ReNcell CX (cell line): ENCODE measurements around a stretch of chr21.

GRCh38 chr21:25731876-25732430 lies 2.8 kb downstream of the ATP5PF start:
- PRO-cap = unidirectional peak, minus-strand start at chr21:25732060

GRCh38 chr21:25970269-25971019 lies 200.1 kb downstream of the APP start:
- PRO-cap = no peak

DNA sequence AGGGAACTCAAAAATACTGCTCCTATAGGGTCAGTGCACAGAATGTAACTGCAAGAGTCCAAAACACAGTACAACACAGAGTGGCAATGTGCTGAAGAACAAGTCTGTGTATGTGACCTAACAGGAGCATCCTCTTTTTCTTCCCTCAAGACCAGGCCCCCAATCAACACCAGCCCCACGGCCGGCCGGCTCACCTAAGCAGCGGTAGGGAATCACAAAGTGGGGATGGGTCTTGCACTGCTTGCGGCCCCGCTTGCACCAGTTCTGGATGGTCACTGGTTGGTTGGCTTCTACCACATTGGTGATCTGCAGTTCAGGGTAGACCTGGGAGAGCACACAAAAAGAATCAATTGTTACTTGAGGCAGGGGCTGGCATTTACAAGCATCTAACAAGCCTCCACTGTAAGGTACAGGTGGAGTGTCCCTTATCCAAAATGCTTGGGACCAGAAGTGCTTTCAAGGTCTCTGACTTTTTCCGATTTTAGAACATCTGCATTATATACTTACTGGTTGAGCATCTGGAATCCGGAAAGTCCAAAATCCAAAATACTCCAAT lies 80.7 kb downstream of the APP start:
- PRO-cap = no peak

GRCh38 chr21:26139959-26140679 lies 30.5 kb downstream of the APP start:
- PRO-cap = no peak

DNA sequence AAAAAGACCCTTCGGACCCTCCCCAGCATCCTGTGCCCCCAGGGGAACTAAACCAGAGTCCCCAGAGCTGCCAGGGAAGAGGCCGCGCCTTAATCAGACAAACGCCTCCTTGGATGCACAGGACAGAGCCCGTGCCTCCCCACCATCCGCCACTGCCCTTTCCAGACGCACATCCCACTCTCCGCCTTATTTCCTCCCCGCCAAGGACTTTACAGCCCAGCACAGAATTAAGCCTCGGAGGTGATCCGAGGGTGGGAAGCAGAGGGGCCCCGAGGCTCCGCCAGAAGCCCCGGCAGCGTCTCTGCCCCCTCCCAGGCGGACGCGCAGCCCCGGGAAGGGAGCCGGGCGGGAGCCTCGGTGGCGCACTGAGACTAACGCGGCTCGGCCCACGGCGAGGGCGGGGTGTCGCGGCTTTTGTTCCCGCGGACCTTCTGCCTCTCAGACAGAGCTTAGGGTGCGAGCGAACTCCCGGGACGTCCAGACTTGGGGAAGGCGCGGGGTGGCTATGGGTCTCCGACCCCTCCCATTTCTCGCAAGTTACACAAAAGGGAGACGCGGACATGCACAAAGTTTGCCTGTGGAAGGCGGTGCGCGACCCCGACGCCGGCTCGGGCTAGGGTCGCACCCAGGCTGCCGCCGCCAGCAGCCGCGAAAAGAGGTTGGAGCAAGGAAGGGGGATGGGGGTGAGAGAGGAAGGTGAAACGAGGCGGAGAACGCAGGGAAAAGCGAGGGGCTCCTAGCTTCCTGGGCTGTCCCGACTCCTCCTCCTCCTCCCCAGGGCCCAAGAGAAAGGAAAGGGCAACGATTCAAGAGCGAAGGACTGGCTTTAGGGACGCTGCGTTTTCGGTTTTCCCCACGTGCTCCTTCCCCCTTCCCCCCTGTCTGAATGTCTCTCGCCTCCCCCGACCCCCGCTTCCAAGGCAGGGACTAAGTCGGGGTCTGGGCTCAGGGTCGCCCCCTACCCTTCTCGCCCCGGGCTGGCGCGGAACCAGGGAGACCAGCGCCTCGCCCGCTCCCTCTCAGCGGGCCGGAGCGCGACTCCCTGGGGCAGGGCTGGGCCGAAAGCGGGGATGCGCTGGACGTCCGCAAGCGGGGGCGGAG lies 879 bp downstream of the APP start:
- PRO-cap = bidirectional peak, plus-strand start at position 330 of the sequence, minus-strand start at position 328 of the sequence; bidirectional peak, plus-strand start at position 451 of the sequence, minus-strand start at position 367 of the sequence

DNA sequence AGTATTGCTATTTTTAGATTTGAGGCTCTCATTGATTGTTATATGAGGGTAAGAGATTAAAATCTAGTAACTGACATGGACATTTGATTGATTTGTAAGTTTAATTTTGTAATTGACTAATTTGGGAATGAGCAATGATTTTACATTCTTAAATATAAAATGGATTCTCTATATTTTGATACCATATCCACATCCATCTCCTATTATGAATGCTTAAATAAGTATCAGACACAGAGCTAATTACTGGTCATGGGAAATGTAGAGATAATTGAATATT lies 120.4 kb downstream of the CYYR1 start:
- PRO-cap = no peak

DNA sequence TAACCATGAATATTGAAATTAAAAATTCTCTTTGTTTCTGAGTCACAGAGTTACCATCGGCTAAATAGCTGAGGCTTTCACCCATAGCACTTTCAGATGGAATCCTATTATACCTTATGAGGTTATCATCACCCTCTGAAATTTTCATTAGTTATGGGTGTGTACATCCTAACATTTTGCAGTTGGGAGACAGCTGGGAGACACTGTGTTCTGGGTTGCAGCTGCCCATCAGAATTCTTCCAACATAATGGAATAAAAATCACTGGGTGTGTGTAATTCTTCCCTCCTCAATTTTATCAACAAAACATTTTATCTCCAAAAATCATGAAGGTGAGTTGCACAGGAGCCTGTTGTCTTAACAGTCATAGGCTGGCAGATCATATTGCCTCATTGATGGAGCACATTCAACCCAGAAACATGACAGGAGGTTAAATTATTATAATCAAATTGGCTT lies 17.5 kb downstream of the CYYR1 start:
- PRO-cap = no peak

DNA sequence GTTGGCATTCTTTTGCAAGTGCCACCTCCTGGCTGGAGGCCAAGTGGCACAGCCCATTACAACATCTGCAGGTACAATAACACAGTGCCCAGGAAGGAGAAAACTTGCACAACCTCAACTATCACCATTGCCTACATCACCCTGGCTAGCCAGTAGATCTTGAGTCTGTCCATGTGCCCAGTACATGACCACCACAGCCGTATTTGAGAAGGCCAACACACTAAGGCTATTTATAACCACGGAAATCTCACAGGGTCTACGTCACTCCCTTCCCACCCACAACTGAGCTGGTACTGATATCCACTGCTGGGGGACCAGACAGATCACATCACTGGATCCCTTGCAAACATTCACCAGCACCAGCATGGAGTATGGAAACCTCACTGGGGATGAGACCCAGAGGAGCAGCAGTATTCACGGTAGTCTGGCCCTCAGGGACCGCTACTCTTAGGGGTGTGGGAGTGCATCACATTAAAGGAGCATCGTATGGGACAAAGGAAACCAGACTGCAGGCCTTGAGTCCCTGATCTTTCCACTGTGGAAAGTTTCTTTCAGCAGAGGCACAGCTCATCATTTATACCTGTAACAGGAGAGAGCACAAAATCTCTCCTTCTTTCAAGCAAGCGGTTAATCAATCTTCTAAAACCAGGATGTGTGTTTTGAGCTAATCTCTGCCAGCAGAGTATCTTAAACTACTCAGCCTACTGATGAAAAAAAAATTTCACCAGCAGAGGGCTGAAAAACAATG lies 11.4 kb downstream of the ADAMTS1 start:
- PRO-cap = no peak

- PRO-cap = no peak
Observed at GRCh38 chr21:26835710-26835967, 9.6 kb downstream of the ADAMTS1 start.

GRCh38 chr21:26844019-26844647 lies 1.1 kb downstream of the ADAMTS1 start:
- PRO-cap = no peak

DNA sequence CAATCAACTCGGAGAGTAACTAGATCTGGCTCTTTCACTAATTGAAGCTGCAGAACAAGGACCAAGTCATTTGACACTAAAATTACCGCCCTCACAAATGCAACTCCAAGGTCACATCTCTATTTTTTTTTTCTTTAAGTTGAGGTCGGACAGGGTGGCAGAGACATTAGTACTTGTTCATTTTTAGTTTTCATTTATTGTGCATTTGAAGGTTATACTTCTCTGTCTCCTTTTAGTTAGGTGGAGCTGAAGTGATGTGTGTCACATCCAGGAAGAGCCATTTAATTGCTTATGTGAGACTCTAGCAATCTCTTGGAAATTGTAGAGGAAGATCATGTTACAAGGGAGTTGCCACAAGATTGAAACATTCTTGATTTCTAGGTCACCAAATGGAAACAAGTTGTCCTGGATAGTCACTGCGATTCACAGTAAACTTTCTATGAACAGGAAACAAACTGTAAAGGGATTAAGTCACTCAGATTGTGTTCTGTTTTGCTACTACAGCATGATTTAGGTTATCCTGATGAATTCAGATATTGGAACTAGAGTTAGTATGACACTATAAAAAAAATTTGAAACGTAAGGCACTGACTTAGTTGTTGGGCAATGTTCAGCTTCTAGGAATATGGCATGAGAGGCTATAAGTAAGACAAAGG lies 138.2 kb upstream of the ADAMTS5 start:
- PRO-cap = no peak

- PRO-cap = no peak
Observed at GRCh38 chr21:27423011-27423535, 456.2 kb upstream of the ADAMTS5 start.

DNA sequence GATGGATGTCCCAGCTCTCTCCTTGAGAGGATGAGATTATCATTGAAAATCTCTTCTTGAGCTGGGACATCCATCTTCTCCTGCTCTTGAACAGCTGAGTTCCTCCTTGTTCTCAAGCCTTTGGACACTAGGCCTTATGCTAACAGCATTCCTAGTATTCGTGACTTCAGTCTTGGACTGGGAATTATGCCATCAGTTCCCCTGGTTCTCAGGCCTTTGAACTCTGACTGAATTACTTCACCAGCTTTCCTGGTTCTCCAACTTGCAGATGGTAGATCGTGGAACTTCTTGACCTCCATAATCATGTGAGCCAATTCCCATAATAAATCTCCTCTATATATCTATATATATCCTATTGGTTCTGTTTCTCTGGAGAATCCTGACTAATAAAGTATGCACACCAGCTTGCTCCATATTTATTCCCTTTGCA lies 462.7 kb upstream of the ADAMTS5 start:
- PRO-cap = no peak

DNA sequence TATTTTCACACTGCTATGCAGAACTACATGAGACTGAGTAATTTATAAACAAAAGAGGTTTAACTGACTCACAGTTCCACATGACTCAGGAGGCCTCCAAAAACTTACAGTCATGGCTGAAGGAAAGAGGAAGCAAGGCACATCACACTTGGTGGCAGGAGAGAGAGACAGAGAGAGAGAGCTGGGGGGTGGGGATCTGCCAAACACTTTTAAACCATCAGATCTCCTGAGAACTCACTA lies 742.5 kb downstream of the N6AMT1 start:
- PRO-cap = no peak

DNA sequence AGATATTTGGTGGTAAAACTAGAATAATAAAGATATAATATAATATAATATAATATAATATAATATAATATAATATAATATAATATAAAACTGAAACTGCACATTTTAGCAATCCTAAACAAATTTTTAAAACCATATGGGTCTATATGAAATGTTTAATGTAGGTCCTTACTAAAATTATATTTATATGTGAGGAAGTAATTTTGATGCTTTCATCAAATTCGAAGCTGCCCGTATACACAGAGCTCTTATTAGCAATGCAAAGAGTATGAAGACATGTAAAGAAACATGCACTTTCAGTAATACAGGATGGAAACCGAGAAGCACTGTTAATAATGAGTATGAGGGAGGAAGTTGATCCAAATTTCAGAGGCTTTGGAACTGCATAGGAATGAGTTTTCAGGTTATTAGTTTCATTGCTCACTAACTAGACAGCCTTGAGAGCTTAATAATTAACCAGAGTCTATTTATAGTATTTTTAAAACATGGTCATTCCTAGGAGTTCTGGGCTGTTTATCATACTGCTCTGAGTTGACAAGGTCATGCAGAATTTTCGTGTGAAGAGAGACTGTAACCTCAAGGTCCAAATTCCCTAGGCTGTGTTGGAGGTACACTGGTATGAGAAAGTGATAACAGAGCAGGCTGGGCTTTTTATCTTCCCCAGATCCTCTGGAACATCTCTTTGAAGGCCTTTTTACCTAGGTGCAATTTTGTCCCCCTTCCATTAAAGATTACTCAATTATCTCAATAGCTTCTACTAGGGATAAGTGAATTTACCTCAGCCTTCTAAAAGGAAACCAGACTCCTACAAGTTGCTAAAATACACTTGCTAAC lies 628.9 kb downstream of the N6AMT1 start:
- PRO-cap = no peak

GRCh38 chr21:28376131-28376929 lies 508.8 kb downstream of the N6AMT1 start:
- PRO-cap = no peak

DNA sequence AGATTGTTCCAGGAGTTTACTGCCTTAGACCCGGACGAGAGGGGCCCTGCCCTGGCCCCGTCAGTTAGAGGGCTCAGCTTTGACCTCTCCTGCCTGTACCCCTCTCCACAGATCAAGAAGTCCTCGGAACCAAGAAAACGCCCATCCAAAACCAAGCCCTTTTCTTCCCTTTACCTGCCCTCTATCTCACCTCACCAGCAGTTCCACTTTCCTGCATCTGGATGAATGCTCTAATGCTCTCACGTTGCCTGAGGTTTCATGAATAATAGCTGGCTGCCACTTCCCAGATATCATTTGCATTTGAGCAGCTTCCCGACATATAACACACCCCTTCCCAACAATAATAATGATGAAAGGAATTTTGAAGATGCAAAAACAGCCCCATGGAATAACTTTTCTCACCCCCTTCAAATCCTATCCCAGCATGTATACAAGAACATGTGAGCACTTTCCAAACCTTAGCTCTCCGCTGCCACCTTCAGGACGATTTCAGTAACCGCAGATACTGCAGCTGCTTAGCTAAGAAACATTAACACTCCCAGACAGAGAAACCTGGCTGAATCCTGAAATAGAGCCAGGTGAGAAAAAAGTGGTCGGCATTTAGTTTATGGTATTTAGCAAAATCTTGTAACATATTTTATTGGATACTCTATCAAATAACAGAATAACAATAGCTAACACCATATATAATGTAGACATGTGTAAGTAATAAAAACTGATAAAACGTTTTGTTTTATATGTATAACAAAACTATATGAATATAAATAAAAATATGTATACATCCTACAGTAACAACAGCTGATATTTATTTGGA lies 139.6 kb downstream of the N6AMT1 start:
- PRO-cap = no peak

DNA sequence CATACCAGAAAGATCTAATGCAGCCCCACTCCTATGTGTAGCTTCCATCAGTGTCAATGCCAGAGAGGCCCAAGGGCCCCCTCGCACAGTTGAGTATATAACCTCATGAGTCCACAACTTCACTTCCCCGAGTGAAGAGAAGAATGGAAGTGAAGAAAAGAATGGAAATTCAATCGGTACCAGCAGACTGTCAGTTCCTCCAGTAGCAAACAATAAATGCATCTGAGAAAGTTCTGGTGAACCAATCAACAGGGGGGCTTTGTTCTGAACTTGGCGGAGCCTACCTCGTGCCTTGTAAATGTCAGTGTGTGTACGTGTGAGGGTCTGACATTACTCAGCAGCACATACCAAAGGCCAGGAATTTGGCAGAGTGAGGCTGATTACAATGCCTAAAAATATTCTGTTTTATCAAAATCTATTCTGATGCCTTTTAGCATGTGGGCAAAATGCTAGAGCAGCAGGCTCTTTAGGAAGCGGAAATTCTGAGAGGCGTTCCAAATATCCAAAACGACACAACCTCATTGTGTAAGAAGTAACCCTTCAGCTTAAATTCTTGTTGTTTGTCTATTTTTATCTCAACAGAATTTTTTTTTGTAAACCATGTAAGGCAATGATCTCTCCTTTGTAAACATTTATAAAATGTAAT lies 131.0 kb downstream of the N6AMT1 start:
- PRO-cap = no peak

GRCh38 chr21:29092152-29092443 lies 18.6 kb upstream of the CCT8 start:
- PRO-cap = no peak

GRCh38 chr21:29182517-29183344 lies 52.3 kb downstream of the MAP3K7CL start:
- PRO-cap = no peak